Jurkat, Clone E6-1 (cell line): Measurements from ENCODE around the genes ERC2, TASOR and IL17RD.

DNA sequence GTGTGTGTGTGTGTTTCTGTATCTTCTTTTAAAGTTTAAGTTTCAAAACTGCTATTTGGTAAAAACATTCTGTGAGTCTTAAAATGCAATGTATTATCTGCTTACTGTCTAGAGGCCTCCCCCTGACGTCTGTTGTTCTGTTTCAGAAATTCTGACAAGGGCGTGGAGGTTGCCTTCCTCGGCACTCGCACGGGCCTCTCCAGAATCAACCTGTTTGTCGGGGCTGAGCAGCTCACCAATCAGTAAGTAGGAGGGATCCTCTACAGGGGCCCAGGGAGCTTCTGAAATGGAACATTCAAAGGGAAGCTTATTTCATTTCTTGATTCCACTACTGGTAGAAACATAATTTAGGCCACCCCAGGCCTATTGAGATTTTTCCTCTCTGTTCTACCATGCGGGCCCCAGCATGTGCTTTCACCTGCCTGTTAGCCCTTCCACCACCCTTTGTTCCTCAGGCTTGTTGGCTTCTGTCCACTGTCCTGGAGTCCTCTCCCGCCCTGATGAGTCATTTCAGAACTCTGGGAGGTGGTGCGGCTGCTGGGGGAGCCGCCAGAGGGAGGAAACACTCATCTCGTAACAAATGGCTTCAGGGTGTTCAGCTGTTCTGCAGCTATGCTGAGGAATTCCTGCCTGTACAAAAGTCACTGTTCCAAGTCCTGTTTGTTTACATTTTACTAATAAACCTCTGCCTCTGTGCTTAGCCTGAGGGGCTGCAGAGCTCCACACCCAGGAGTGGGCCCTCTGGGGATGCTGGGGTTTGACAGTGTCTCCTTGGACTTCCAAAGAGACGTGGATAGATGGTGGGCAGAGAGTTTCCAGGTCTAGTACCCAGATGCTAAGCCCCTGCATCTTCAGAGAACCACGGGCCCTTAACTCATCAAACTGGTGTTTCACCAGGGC, 36.4 kb downstream of the LRTM1 start:
- RRBS, result no CpG with 5 or more reads among the region's 13 CpGs

GRCh38 chr3:55555785-55557121, 69.1 kb upstream of the WNT5A start:
- RRBS, result no CpG with 5 or more reads among the region's 12 CpGs

- RRBS, result 76% methylated on average over 17 of the region's 89 CpGs
Observed at GRCh38 chr3:56468044-56468914, at the start of gene ERC2. Gene ERC2 (minus strand): TSS chr3:56468467.

- RRBS, result no CpG with 5 or more reads among the region's 31 CpGs
Observed at GRCh38 chr3:56557334-56558420, 702 bp downstream of the CCDC66 start.

DNA sequence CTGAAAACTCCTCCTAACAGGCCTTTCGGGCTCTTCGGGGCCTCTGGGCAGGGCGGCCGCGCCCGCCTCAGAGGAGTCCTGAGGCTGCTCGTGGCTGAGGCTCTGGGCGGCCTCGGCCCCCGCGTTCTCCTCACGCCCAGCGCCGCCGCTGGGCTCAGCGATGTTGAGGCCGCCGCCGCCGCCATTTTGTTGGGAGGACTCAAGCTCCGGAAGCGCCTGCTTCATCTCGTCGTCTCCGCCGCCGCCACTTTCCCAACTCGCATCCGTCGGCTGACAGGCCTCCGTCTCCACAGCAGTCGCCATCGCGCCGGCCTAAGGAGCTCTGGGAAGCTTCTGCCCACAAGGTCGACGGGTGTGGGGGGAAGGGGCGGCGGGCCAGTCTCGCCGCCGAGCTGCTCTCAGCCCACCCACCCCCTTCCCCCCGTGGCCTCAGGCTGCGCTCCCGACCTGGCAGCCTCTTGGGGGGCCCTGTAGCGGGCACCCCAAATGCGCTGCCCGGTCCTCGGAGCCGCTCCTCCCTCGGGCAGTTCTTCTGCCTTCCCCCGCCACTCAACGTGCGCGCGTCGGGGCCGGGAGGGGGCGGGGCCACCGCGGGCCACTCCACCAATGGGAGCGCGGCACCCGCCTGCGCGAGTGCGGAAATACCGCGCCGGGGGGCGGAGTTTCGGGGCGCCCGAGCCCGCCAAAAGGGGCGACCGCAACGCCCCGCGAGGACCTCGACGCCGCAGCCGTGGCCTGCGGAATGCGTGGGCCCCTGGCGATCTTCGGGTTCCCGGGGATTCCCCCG, at the start of gene TASOR:
TASOR (minus strand) TSS at position 562 of the 787 bp plus-strand sequence.
- RRBS, result 5% methylated on average over 34 of the region's 90 CpGs

GRCh38 chr3:56722240-56722486, 39.1 kb upstream of the TASOR start:
- RRBS, result no CpG with 5 or more reads among the region's 3 CpGs

- RRBS, result no CpG with 5 or more reads among the region's 4 CpGs
Observed at GRCh38 chr3:56725138-56725773, 42.2 kb upstream of the TASOR start.

GRCh38 chr3:56911173-56911642, 109.5 kb upstream of the ARHGEF3 start:
- RRBS, result no CpG with 5 or more reads among the region's 5 CpGs

DNA sequence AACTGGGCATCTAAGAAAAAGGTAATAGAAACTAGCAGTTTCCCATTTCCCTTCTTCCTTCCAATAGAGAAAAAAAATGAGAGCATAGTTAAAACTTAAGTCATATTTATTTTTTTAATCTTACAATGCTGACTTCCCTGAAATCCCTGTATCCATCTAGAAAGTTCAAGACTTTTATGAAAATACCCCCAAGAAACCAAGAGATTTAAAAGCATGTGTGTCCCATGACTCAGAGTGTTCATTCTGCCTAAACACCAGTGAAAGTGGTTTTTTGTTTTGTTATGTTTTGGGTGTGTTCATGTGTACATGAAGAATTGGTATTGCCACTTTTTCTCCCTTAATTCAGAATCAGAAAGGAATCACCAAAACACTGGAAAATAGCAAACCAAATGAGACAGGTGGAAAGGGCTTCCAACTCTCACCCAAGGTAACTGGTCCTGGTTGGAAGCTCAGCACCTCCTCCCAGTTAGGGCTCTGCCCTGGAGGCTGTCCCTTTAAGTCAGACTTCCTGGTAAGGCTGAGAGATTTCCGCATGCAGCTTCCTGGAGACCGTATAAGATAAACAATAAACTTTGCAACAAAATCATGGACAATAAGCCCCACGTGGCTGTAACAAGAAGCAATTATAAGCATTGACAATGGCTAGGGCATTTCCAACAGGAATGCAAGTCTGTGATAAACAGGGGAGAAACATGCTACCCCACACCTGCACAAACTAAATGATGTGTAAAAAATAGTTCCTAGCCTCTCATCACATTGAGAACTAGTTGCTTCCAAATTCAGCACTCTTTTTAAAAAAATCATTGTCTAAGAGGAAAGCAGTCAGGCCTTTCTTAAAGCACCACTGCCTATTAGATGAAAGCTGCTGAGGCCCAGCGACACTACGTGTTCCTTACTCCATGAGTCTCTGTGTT, 122.0 kb upstream of the ARHGEF3 start:
- RRBS, result no CpG with 5 or more reads among the region's 5 CpGs

DNA sequence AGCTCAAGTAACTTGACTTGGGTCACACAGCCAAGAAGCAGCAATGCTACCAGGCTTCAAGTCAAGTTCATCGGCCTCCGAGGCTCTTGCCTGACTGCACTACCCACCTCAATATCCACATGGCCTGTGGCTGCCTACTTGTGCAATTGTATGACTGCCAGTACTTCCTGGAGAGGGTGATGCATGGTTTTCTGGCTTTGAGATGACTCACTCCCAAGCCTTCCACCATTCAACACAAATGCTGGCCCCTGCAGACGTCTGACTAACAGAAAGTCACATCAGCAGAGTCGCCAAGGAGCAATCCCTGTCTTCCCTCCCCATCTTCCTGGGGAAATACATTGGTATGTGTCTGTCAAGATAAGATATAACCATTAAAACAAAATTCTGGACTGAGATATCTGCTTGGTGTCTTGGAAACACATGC, 79.7 kb upstream of the SPATA12 start:
- RRBS, result no CpG with 5 or more reads among the region's 4 CpGs

DNA sequence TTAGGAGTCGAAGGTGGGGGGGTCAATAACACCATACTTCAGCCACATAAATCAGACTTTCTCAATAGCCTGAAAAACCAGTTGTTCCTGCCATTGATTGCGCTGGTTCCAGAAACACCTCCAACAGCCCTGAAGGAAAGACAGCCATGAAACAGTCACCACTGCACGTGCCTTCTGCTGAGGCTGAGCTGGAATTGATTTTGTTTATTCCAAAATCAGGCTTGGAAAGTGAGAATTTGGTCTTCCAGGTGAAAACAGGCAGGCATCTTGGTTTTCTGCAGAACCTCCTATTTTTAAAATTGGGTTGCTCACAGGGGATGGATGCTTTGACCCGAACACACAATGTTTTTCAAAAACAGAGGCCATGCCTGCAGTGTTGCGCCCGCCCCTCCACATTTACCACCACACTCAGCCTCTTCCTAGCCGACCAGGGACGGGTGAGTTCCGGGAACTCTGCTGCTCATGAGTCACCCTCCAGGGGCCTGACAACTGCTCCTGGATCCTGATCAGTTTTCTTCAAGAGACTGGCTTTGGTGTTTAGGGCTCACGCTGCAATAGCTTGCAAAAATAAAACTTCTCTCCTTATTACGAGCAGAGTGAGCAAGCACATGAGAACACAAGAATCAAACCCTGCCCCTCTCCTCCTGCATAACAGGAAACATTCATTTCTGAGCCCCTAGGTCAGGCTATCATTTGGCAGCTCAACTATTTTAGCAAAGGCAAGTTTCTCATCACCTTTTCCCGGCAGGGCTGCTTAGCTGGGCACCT, 53.1 kb upstream of the SPATA12 start:
- RRBS, result no CpG with 5 or more reads among the region's 12 CpGs

GRCh38 chr3:57164740-57165757, at the start of gene IL17RD:
Gene IL17RD (minus strand): TSS chr3:57165353.
- RRBS, result 6% methylated on average over 25 of the region's 93 CpGs

GRCh38 chr3:57597505-57598395, 606 bp upstream of the ARF4 start:
- RRBS, result under 1% methylated on average over 13 of the region's 49 CpGs

GRCh38 chr3:57709580-57709971, 16.7 kb upstream of the DENND6A start:
- RRBS, result no CpG with 5 or more reads among the region's 2 CpGs

DNA sequence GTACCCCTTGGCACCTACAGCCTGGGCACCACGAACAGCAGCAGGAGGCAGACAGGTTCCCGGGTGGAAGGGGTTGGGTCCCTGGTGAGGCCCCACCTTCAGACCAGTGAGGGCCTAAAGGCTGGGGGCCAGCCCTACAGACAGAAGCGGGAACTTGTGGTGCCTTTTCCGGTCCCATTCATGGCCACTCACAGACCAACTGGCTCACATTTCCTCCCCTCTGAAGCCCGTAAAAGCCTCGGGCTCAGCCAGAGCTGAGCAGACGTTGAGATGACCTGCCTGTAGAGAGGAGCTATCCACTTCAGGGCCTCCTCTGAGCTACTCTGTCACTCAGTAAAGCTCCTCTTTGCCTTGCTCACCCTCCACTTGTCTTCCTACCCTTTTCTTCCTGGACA, 53.4 kb downstream of the SLMAP start:
- RRBS, result no CpG with 5 or more reads among the region's 7 CpGs

GRCh38 chr3:57864429-57865042, 108.4 kb downstream of the SLMAP start:
- RRBS, result no CpG with 5 or more reads among the region's 2 CpGs

DNA sequence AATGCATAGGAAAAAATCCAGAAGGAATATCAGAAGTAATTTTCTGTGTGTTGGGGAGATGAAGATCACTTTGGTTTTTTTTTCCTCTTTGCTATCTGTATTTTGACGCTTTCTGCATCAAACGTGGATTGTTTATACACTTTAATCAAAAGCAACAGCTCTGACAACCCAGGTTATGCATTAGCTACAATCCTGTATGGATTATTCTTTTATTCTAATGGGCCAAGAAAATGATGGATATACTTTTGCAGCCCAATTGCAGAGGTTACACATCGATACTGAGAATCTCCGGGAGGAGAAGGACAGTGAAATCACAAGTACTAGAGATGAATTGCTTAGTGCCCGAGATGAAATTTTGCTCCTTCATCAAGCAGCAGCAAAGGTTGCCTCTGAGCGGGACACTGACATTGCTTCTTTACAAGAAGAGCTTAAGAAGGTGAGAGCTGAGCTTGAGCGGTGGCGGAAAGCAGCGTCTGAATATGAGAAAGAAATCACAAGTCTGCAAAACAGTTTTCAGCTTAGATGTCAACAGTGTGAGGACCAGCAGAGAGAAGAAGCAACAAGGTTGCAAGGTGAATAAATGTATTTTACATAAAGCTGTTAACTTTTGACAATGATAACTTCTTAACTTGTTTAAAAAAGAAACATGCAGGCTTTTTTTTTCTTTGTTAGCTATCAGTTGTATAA, 95.9 kb upstream of the FLNB start:
- RRBS, result no CpG with 5 or more reads among the region's 9 CpGs

- RRBS, result no CpG with 5 or more reads among the region's 4 CpGs
Observed at GRCh38 chr3:57942794-57943411, 65.3 kb upstream of the FLNB start.

- RRBS, result no CpG with 5 or more reads among the region's 3 CpGs
Observed at GRCh38 chr3:57956518-57956870, 51.7 kb upstream of the FLNB start.

DNA sequence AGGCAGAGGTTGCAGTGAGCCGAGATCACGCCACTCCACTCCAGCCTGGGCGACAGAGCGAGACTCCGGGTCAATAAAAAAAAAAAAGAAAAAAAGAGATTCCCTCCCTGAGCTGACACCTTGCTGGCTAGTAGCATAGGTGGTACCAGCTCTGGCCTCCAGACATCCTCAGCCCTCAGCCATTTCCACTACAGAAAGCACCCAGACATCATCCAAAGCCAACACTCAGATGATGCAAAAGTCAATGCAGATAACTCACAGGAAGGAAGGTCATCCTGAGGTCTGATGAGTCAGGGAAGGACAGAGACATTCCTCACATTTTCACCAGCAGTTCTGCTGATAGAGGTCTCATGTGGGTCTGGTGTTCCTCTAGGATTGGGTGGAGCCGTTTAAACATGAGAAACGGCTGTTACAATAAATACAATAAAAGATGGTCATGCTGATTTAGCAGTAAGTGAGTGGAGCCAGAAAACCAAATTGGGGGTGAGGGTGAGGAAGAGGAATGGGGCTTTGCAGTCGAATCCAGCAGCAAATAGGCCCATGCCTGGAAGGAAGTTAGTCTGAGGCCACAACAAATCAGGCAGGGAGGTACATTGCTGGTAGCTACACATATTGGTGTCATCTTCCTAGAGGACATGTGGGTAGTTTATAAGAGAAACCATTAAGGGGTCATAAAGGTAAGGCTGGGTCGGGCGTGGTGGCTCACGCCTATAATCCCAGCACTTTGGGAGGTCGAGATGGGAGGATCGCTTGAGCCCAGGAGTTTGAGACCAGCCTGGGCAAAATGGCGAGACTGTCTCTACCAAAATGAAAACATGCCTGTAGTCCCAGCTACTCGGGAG, 33.3 kb upstream of the FLNB start:
- RRBS, result no CpG with 5 or more reads among the region's 15 CpGs